ENCODE results near the genes CISD1 and PHYHIPL.

- RRBS, result no CpG with 5 or more reads among the region's 3 CpGs
Observed at GRCh38 chr10:57222470-57222943, 861.4 kb upstream of the ZWINT start.

DNA sequence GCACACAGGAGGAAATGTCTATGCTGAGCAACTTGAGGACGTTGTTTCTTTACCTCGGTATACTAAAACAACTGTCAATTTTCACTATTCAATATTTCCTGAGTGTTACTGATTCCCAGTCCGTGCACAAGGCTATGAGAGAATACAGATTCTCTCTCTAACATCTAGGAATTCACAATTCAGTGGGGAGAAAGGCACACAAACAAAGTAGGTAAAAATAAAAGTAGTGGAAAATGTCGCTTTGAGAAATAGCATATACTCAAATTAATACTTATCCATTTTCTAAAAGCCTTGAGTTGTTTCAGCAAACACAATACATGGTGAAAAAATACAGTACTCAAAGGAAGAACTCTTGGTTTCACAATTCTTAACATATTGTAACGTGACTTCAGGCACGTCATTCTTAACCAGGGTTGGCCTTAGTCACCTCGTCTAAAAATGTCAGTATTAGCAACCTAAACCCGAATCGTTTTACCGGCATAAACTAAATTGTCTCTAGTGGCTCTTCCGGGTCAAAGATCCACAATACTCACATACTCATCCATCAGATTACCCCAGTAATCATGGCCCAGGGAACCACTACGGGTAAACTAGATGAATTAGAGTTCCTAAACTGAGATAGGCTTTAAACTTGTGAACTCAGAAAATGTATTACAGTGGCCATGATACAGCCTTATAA lies 1.5 kb downstream of the IPMK start:
- RRBS, result no CpG with 5 or more reads among the region's 12 CpGs

DNA sequence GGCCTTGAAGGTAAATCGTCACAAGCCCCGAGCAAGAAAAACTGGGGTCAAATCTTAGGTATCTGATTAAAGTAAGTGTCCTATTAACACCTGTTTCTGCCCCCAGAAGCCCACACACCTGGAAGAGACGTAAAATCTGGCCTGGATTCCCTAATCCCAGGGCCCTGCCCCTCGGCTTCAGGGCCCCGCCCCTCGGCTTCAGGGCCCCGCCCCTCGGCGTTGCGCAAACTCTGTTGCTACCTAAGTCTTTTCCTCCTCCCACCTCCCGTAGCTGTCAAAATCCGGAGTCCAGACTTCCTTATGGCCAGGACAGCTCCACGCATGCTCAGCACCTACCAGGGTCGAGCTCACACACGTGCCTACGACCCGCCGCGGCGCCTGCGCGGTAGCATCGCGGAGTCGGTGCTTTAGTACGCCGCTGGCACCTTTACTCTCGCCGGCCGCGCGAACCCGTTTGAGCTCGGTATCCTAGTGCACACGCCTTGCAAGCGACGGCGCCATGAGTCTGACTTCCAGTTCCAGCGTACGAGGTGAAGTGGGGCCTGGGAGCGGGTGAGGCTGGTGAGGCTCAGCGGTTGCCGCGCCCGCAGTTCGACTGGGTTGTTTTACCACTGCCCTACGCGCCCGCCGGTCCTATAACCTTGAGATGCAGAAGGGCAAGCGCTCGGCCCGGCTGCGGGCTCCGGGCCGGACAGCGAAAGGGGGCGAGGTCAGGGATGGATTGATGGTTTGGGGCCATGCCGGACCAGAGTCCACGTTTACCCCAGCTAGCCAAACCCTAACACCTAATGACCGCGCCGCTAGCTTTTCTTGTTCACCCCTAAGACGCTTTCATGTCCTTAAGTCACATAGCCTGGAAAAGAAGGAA lies at the start of gene CISD1:
TSS of gene CISD1 (plus strand) at position 388 of the 868 bp plus-strand sequence.
- RRBS, result 1% methylated on average over 8 of the region's 64 CpGs

GRCh38 chr10:58335288-58336163 lies 720 bp downstream of the UBE2D1 start:
- RRBS, result 11% methylated on average over 17 of the region's 41 CpGs

GRCh38 chr10:58475485-58476179 lies 37.0 kb upstream of the BICC1 start:
- RRBS, result no CpG with 5 or more reads among the region's 8 CpGs

DNA sequence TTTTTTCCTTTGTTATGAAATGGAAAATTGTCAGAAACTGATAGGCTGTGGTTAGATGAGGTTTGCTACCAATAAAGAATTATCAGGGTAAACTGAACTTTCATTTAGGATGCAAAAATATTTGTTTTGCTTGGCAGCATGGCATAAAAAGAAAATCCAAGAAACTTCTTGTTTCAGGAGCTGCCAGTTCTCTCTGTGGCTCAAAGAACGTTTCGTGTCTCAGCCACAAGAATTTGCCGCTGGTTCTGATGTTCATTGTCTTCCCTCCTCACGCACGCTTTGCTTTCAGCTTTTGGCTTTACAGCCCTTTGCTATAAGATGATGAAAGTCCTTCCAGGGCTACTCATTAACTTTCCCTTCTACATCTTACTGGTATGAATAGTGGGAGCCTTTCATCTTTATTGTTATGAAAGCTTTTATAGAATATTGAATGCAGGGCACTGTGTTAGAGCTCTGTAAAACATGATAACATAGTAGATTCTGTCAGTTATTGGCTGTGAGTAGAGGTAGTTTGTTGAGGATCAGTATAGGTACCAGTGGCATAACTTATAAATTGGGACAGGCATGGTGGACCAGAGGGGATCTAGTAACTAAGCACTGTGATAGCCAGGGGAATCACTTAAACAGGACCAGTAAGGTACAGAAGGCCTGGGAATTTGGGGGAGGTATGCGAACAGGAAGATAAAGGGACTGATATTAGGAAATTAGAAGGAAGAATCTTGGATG lies 124.8 kb downstream of the BICC1 start:
- RRBS, result no CpG with 5 or more reads among the region's 6 CpGs

DNA sequence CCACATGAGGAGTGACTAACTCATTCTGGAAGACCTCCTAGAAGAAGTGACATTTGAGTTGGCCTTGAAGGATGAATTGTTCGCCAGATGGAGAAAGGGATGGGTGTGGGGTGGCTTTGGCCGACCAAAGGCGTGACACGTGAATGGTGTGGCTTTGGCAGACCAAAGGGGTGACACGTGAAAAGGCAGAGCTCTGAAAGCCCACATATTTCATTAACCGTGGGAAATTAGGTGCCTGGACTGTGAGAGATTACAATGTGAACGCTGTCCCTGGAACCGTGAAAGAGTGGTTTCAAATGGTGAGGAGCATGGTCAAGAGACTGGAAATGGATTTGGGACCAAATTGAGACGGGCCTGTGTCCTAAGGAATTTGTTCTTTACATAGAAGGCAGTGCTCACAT lies 228.0 kb downstream of the BICC1 start:
- RRBS, result no CpG with 5 or more reads among the region's 9 CpGs

DNA sequence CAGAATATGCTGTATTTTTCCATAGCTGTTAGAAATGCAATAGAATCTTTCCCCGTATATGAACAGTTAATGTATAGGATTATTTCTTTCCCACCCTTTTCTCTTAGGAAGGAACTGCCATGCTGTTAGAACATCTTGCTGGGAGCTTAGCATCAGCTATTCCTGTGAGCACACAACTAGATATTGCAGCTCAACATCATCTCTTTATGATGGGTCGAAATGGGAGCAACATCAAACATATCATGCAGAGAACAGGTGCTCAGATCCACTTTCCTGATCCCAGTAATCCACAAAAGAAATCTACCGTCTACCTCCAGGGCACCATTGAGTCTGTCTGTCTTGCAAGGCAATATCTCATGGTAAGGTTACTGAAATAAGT lies 276.9 kb downstream of the BICC1 start:
- RRBS, result no CpG with 5 or more reads among the region's 3 CpGs

GRCh38 chr10:58994685-58995148 lies 181.7 kb upstream of the PHYHIPL start:
- RRBS, result no CpG with 5 or more reads among the region's 3 CpGs

GRCh38 chr10:59175570-59175982 lies 867 bp upstream of the PHYHIPL start:
- RRBS, result no CpG with 5 or more reads among the region's 11 CpGs

DNA sequence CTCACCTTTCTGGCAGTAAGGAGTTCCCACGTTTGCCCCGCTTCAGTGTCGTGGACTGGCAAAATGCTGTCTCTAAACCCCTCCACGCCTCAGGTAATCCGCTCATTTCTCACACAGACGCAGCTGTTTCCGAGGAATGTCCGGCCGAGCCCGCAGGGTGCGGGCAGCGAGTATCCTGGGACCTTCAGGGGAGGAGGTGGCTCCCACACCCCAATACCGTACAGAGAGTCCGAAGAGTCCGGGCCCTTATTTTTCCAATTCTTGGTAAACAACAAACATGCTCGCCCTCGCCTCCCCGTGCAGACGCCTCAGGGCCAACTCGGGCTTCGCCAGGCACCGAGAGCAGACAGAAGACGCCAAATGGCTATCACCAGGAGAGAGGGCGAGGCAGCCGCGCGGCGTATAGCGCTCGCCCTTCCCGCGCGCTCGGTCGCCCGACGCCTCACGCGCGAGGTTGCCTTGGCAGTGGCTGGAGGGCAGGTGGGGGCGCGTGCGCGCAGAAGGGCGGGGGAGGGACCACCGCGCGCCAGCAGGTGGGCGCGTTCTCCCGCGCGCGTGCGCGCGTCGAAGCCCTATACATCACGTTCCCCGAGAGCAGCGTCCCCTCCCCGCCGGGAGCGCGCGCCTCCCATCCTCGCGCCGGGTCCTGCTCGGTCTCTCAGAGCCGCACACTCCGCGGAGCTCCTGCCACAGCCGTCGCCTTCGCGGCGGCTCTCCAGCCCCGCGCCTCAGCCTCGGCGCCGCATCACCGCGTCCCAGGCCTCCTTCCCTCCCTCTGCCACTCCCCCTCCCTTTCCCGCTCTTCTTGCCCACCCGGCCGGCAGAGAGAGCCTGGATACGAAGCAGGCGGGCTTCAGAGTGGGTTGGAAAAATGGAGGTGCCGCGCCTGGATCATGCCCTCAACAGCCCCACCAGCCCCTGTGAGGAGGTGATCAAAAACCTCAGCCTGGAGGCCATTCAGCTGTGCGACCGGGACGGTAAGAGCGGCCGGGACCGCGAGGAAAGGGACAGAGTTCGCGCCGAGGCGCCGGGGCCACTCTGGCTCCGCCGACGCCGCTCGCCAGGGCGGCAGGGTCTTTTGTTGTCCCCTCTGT lies at the start of gene PHYHIPL:
TSS of gene PHYHIPL (plus strand) at position 661 of the 1,094 bp plus-strand sequence.
- RRBS, result 97% methylated on average over 12 of the region's 110 CpGs

GRCh38 chr10:59177426-59177770 lies 955 bp downstream of the PHYHIPL start:
- RRBS, result no CpG with 5 or more reads among the region's 8 CpGs

- RRBS, result no CpG with 5 or more reads among the region's 8 CpGs
Observed at GRCh38 chr10:59362051-59362343, 352 bp downstream of the FAM13C start.

DNA sequence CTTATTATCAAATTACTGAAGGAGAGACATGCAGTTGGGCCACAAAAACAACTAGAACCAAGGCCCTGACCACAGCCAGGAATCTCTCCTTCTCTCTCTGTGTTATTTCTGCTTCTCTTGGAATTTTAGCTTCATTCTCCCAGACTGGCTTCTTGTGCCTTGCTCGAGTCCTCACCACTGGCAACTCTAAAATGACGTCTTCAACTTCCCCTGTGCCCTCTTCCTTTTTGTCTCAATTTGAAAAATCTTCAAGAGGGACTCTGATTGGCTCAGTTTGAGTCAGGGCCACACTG lies 25.3 kb upstream of the FAM13C start:
- RRBS, result no CpG with 5 or more reads among the region's 2 CpGs

DNA sequence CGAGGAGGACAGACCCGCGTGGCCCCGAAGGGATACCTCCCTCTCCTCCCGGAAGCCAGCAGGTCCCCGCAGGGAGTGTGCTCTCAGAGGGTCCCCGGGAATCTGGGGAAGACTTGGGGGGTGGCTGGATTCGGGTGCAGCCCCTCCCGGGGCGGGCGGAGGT lies 549 bp downstream of the CCDC6 start:
- RRBS, result 2% methylated on average over 7 of the region's 11 CpGs

- RRBS, result no CpG with 5 or more reads among the region's 3 CpGs
Observed at GRCh38 chr10:60150182-60150413, 239.6 kb downstream of the ANK3 start.

DNA sequence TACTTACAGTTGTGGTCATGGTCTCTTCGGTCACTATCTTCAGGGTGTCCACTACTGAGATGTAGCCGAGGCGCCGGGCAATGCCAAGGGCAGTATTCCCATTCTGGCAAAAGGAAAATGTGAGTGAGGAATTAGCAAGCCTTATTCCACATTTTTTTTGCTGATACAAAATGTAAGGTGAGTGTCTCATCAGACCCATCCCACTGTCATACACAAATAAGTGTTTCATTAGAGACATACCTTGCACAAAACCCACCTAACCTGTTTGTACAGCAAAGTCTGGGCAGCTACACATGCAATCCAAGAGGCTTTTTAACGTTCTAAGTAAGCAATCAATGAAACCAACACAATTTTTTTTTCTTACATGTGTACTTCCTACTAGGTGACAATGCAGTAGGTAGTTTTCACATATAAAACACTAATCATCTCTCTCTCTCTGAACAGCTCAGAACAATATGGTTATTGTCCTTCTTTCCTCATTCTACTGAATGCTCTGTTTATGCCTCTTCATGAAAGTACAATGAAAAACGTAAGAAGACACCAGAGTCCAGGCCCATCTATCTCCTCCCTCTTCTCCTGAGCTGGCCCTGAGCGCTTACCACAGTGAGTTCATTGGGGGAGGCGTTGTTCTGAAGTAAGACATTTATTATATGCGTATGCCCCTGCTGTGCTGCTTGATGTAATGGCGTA lies 217.2 kb downstream of the ANK3 start:
- RRBS, result no CpG with 5 or more reads among the region's 10 CpGs

GRCh38 chr10:60353630-60354109 lies 36.0 kb downstream of the ANK3 start:
- RRBS, result no CpG with 5 or more reads among the region's 7 CpGs

DNA sequence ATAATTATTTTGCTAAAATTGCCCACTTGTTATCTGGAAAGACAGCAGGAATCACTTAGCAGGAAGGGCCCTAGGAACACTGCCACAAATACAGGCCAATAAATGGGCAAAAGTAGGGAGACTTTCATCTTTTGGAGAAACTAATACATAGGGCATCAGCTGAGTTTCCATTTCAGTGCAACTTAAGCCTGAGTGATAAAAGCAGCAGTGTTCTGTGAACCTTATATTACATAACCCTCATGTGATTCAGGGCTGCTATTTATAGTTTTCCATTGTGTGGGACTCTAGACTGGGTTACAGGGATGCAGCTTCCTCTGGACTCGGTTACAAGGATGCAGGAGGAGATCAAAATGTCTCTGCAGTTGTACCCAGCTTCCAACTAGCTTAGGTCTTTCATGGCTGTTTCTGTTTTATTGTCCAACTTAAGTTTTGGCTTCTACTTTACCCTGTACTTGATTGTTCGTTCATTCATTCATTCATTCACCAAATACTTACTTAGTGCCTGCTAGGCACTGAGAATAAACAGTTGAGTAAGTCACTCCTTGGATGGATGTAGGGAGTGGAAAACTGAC lies 32.6 kb downstream of the CDK1 start:
- RRBS, result no CpG with 5 or more reads among the region's 2 CpGs

DNA sequence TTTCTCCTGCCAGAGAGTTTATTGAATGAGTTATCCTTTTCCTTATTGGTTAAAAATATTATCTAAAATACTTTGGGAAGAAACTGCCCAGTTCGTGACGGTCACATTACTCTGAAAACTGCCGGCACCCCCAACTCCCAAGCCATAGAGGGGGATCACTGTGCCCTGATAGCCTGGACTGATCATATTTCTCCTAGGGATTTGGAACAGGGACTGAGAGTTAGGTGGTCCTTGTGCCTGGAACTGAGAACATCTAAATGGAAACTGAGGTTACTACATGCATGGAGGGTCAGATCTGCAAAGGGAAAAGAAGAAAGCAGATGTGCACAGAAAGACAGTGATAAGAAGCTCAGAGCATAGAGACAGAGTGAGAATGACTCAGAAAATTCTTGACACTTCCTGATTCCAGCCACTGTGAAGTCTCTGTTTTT lies 241.9 kb downstream of the TMEM26 start:
- RRBS, result no CpG with 5 or more reads among the region's 3 CpGs

Measured in Jurkat, Clone E6-1 (cell line).